Mammary microvascular endothelial cell (primary cell): ENCODE measurements around the genes CDH20 and KDSR.

DNA sequence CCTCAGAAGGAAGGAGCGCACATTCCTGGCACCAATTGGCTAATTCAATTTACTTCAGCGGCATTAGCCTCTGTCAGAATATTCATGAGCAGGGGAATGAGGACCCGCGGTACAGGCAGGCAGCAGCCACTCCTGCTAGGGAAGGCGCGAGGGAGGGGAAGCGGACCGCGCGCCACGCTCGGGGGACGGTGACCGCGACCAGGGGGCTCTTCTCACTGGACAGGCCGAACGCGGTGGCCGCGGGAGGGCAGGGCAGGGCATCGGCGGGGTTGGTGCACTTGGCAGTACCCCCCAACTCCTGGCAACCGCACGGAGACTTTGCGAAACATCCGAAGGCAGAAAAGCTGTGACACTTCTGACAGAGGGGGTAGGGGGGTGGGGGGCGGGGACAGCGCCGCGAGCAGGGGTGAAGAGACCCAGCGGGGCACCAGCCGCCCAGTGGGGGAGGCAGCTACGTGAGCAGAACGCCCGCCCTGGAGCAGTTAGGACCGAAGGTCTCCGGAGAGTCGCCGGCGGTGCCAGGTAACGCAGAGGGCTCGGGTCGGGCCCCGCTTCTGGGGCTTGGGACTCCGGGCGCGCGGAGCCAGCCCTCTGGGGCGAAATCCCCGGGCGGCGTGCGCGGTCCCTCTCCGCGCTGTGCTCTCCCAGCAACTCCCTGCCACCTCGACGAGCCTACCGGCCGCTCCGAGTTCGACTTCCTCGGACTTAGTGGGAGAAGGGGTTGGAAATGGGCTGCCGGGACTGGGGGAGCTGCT lies at the start of gene CDH20:
TSS of gene CDH20 (plus strand) at position 125 of the 755 bp plus-strand sequence.
- RAMPAGE, long total RNA: no peak

DNA sequence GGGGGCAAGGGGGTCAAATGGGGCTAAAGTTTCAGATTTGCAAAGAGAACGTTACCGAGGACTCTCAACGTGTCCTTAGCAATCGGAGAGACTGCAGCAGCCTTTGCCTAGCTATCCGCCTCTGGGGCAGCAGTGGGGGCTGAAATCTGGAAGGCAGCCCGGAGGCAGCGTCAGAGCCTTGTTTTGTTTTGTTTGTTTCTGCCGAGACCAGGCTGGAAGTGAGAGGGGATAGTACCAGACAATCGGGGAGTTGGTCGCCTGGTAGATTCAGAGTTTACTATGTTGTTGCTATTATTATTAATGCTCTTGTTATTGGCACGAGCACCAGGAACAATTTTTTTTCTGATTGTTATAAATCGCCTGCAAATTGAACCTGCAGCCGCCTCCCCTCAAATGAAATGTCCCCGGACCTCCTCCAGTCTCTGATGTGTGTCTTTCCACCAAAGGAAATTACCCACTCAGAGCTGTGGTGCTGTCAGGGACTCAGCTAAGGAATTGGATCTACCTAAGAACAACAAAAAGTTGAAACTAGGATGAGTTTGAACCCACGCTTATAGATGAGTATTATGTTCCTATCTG lies 1.4 kb downstream of the CDH20 start:
- RAMPAGE, long total RNA: no peak

DNA sequence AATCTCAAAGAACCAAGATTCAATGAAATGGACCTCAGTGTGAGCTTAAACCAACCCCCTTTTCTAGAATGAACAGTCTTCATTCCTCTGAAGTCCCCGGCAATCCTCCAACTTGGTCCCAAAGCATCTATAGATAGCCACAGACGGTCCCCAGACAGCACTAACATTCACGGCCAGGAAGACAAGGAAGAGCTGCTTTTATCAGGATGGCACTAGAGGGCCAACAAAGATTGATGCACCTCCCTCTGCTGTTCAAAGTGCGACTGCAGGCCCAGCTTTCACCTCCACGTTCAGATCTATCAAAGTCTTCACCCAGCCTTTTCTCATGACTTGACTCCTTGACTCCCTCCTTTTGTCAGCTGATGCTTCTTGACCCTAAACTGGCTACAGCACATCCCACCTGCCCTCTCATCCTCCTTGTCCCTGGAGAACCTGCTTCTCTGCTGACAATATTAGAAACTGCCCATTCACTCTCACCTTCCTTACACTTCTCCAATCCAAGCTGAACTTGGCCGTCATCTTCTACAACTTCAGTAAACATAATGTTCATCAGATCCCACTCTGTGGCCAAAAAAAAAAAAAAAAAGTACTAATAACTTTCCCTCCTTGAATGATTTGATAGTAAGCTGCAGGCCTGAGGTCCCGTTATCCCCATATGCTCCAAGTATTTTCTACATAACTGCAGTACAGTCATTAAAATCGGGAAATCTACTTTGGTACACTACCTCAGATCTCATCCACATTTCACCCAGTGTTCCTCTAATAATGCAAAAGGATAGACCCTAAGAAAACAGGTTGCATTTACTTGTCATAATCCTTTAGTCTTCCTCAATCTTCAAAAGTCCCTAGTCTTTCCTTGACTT lies 54.1 kb downstream of the RNF152 start:
- RAMPAGE, long total RNA: no peak

DNA sequence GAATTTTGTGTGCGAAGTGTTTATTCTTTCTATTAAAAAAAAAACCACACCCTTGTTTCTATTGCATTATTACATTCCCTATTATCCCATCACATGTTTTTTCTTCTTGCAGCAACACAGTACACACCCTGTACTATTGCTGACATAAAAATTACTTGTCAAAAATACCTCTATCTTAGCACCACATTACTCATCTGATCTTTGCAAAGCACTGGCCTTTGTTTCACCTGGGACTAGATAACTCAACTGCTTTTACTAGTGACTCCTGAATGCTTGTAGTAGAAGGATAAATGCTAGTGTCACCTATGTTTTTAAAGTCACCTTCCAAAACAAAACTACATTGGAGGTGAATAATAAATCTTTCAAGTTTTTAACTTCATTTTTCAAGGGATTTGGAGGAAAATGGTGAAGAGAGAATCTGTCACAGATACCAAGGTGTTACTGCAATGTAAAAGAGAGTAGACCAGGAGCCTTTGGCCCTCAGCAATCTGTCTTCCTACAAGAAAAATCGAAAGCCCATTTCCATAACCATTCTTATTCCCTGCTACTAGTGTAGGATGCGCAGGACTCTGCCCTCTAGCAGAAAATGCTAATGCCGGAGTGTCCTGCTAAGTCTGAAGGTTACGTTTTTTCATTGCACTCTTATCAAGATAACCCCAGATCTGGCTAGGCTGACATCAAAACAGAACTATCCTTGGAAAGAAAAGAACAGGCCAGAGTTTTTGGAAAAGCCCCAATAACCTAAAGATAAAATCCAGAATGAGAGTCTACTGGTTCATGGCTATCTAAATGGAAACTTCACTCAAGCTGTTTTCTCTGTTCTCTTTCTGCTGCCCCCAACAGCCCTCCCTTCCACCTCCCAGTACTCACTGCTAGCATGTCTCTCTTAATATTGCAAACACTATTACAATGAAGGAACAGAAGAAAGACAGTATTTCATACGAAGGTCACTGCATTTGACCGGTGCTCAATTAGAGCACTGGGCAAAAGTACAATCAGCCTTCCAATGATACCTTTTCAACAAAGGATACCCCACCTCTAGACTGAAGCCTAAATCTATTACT lies 1.1 kb downstream of the RNF152 start:
- RAMPAGE, long total RNA: no peak

DNA sequence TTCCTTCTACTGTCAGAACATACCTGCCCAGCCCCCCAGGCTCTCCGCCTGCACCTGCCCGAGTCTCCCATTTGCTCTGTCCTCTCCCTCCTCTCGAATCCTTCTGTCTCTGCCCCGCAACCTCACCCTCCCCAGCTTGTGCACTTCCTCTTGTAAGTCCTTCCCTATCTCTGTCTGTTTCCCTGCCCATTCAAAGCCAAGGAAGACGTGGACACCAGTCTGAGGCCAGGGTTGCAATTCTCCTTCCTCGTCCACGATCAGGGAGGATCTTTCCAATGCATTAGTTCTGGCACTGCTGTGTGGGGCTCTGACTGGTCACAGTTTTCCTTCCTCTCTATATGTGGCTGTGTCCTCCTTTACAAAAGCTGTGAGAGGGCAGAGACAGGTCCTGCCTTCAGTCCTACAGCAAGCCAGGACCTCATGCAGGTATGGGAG lies 14.1 kb downstream of the TNFRSF11A start:
- RAMPAGE, long total RNA: no peak

- RAMPAGE, long total RNA: no peak
Measured at GRCh38 chr18:62384436-62385637, 59.7 kb downstream of the TNFRSF11A start.

DNA sequence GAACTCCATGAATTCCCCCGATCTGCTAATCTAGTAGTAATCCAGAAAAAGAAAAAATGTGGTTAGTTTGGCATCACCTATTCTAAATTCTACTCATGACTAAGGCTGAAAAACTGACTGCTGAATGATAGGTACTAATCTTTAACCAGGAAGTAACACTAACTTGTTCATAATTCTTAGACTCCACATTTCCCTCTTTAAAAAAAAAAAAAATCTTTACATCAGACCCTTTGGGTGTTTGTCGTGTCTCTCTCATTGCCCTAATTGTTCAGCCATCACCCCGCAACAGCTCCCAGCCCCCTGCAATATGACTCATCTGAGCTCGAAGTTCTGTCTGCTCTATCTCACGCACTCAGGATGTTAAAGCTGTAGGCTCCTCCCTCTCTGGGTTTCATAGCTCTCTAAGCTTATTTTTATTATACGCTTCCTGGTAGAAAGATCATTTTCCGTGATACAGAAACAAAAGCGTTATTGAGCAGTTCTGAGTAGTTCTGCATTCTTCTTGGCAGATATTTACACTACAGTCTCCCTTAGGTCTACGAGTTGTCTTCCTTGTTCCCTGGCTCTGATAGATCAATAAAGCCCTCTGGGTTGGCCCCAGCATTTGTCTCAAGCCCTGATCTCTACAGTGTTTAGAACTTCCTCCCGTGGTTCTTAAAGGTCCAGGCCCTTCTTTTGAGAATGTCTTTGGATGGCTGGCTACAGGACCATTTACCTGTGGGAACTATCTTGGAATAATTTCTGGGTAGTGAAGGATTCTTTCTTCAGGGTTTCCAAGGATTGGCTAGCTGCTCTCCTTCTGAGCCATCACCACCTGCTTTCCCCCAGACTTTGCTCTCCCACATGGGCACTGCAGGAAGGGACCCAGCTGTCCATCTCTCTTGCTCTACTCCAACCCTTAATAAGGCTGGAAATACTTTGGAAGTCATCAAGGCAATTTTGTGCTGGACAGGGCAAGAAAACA lies 95.7 kb downstream of the TNFRSF11A start:
- RAMPAGE, long total RNA: no peak

GRCh38 chr18:62497394-62497703 lies 25.5 kb upstream of the ZCCHC2 start:
- RAMPAGE, long total RNA: no peak

DNA sequence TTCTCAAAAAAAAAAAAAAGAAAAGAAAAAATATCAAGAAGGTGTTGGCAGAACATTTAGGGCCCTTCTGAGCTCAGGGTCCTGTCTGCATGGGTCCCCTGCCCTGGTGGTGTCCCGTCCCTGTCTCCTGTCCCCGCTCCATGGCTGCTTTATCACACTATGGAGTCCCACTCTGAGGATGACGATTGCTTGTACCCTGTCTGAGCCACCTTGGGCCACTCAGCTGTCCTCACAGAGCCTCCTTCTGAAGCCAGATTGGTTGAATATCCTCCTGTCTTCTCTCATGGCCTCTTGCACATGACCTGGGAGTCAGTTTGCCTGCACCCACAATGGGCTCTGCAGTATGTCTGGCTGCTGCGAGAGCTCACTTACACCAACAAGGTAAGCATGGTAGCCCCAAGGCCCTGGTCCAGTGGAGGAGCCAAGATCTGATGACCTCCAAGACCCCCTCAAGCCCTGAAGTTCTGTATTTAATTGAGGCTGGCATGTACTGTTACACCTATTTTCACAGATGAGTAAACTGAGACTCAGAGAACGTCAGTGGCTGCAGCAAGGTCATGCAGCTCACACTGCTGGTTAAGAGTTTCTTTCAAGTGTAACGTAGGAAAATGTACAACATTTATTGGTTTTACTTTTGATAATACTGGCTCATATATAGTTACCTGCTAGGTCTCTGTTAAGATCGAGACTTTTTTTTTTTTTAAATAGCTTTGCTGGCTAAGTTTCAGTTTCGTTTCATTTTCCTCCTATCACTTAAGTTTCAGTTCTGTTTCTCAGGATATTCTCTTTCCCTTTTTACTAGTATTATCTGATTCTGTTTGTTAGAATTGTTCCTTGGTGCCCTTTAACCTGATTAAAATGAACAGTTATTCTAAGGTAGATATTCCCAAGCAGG lies 16.9 kb upstream of the ZCCHC2 start:
- RAMPAGE, long total RNA: no peak

- RAMPAGE, long total RNA: no peak
Measured at GRCh38 chr18:62571042-62571534, 48.3 kb downstream of the ZCCHC2 start.

DNA sequence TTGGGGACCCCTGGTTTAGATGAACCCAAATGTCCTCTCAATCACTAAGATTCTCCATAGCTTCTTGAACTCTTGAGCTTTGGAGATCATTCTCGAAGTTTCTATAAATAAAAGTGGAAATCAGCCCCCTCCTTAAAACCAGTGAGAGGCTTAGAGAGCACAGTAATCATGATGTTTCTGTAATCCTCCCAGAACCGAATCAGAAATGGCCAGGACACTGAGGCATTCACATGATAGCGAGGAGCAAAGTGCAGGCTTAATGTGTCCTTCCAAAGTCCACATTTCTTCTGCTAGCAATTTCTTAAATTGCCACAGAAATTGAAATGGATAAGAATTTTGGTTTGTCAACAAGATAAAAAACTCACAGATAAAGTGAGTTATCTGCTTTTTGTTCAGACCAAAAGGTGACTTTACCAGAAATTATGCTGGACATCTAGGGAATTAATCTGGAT lies 82.6 kb upstream of the PHLPP1 start:
- RAMPAGE, long total RNA: no peak

DNA sequence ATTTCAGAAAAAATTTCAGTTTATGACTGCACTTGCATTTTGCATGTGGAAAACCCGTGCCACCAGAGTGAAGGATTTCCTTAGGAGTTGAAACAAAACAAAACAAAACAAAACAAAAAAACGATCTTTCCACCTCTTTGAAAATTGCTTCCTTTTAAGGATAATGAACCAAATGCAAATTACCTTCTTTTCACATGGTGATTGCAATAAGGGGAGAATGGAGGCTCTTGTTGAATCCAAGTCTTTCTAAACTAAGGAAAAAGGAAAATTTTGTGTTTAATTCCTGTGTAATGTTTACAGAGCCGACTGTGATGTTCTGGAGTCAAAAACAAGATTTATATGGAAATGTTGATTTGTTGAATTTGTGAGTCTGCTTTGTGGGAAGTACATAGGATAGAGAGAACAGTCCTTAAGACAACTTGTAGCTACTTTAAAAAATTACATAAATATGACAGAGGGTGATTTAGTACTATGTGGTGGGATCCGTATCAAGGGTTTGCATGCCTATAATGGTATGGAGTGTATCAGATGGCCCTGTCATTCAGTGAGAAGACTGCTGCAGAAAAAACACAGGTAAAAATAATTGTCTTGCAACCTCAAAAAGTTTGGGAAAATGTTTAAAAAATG lies 43.4 kb downstream of the PHLPP1 start:
- RAMPAGE, long total RNA: no peak

DNA sequence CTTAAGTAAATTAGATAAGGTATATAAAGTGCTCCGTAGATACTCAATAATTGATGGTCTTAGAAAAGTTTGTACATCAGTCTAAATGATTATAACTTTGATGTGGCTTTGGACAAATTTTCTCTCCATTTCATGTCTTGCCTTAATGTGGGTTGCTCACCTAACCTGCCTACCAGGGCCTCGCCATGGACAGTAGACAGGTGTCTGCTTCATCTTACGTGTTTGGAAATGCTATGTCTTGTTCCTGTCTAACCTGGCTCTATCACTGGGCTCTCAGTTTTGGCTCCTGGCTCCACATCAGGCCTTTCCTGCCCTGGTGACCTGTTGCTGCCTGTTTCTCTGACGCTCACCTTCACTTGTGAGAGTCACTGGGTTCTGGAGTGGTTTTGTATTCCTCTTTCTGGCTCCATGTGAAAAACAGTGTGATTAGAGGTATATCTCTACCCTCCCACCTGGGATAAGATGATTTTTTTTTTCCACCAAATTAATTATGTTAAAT lies 65.9 kb downstream of the PHLPP1 start:
- RAMPAGE, long total RNA: no peak

GRCh38 chr18:62978264-62979361 lies 263.3 kb downstream of the PHLPP1 start:
- RAMPAGE, long total RNA: no peak

- RAMPAGE, long total RNA: no peak
Measured at GRCh38 chr18:63142844-63143545, 176.6 kb downstream of the BCL2 start.

DNA sequence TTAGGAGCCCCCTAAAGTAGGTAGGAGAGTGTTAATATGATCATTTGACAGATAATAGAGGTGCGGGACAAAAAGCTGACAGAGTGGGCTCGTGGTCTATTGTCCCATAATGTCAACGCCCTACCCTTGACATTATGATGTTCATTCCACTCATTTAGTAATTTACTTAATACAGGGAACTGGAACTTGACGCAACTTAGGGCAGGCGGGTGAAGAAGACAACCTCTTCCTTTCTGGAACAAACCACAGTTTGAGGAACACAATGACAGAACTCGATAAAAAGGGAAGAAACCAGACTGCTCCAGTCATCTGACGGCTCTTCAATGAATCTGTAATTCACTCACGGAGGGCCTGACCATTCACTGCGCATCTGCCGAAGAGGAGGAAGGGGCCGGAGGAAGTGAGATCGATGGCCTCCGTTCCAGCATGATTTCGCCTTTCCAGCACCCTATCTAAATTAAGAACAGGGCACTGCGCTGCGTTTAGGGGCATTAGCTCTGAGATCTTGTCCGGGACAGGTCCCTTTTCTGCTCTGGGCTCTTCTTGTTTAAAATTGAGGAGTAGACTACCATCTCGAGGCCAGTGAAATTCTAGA lies 83.1 kb downstream of the BCL2 start:
- RAMPAGE, long total RNA: no peak

DNA sequence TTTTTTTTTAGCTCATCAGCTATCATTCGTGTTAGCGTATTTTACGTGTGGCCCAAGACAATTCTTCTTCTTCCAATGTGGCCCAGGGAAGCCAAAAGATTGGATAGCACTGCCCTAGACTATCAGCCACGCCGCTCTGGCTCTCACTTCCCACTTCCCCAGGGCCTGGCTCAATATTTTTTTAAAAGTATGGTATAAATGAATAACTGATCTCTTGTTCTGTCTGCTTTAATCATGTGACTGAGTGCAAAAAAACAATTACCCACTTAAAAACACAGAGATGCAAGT lies 12.8 kb downstream of the BCL2 start:
- RAMPAGE, long total RNA: no peak

GRCh38 chr18:63310536-63311161 lies 8.9 kb downstream of the BCL2 start:
- RAMPAGE, long total RNA: no peak

GRCh38 chr18:63366964-63367435 lies at the start of gene KDSR:
Gene KDSR, minus strand, starts transcription at chr18:63367206.
- RAMPAGE, long total RNA: no peak

GRCh38 chr18:63417319-63418022 lies 4.8 kb downstream of the VPS4B start:
- RAMPAGE, long total RNA: no peak